Heart right ventricle (tissue), 2 donors: Measurements from ENCODE around the genes BEAN1 and CES4A.

DNA sequence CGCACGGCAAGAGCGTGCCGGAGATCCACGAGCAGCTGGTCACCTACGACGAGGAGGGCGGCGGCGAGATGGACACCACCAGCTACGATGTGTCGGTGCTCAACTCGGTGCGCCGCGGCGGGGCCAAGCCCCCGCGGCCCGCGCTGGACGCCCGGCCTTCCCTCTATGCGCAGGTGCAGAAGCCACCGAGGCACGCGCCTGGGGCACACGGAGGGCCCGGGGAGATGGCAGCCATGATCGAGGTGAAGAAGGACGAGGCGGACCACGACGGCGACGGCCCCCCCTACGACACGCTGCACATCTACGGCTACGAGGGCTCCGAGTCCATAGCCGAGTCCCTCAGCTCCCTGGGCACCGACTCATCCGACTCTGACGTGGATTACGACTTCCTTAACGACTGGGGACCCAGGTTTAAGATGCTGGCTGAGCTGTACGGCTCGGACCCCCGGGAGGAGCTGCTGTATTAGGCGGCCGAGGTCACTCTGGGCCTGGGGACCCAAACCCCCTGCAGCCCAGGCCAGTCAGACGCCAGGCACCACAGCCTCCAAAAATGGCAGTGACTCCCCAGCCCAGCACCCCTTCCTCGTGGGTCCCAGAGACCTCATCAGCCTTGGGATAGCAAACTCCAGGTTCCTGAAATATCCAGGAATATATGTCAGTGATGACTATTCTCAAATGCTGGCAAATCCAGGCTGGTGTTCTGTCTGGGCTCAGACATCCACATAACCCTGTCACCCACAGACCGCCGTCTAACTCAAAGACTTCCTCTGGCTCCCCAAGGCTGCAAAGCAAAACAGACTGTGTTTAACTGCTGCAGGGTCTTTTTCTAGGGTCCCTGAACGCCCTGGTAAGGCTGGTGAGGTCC lies 24.2 kb upstream of the BEAN1 start:
- PRO-cap, 2 experiments = no peak in any of the 2 experiments

DNA sequence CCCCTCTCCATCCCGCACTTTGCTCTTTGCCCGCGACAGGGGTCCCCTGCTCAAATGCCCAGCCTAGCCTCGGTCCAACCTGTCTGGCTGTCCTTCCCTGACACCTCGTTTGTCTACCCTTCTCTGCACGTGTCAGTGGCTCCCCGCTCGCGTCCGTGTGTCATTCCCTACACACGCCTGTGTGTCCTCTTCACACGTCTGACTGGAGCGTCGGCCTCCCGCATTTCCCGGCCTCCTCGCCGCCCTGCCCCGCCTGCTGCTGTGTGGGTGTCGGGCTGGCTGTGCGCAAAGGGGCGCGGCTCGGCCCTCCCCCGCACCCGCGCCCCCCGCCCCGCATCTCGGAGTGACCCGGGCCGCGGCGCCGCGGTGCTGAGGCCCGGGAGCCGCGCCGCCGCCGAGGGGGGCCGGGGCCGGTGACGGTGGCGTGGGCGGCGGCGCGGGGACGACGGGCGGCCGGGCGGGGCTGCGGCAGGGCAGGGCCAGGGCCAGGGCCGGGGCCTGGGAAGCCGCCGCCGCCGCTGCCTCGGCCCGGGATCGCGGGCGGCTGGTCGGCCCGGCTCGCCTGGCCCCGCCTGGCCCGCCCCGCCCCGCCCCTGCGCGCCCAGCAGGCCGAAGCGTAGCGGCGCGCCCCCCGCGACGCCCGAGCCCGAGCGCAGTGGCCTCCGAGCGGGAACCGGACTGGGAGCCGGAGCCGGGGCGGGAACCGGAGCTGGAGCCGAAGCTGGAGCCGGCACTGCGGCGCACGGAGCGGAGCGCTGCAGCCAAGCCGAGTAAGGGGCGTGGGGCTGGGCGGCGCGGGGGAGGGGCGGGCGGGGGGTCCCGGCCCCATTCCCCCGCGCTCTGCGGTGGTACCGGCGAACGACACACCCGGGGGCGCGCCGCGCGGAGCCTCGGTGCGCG lies at the start of gene BEAN1:
TSS of gene BEAN1 (plus strand) at position 634 of the 900 bp plus-strand sequence.
- PRO-cap, 2 experiments = peak in 2 of 2 experiments; most common plus-strand start position 634 of the sequence (in 1); most common minus-strand start position 564 of the sequence (in 2)

- PRO-cap, 2 experiments = no peak in any of the 2 experiments
Measured at GRCh38 chr16:66478641-66479283, 51.7 kb downstream of the BEAN1 start.

- PRO-cap, 2 experiments = no peak in any of the 2 experiments
Measured at GRCh38 chr16:66490643-66491229, 59.2 kb downstream of the TK2 start.

- PRO-cap, 2 experiments = no peak in any of the 2 experiments
Measured at GRCh38 chr16:66502165-66503006, 47.5 kb downstream of the TK2 start.

- PRO-cap, 2 experiments = no peak in any of the 2 experiments
Measured at GRCh38 chr16:66508127-66508719, 41.7 kb downstream of the TK2 start.

- PRO-cap, 2 experiments = no peak in any of the 2 experiments
Measured at GRCh38 chr16:66617807-66618200, 13.3 kb downstream of the CMTM3 start.

GRCh38 chr16:66621587-66622380 lies 17.3 kb downstream of the CMTM3 start:
- PRO-cap, 2 experiments = peak in 1 of 2 experiments; most common plus-strand start chr16:66622136 (in 1)

DNA sequence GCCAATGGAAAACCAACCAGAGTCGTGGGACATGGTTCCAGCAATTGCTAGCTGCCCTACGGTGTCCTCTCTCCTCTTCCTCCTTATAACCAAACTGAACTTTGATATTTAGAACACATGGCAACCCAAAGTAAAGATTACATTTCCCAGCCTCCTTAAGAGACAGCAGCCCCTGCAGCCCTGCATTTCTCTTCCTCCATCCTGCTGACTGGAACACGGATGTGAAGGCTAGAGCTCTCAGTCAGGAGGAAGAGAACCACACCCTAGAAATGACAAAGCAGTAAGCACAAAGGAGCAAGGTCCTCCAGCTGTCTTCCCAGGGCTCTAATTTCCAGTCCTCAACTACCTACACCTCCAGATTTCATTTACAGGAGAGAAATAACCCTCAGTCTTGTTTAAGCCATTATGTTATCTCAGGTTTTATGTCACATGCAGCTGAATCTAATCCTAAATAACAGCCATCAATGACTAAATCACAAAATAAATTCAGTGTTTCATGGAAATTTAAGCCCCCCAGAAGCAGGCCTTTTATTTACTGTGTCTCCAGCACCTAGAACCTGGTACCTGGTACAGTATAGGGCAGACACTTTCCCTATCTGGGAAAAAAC lies 10.8 kb downstream of the DYNC1LI2 start:
- PRO-cap, 2 experiments = peak in 2 of 2 experiments; most common plus-strand start position 272 of the sequence (in 1); most common minus-strand start position 203 of the sequence (in 1)

GRCh38 chr16:66945546-66946312 lies 10.4 kb downstream of the CES2 start:
- PRO-cap, 2 experiments = no peak in any of the 2 experiments

GRCh38 chr16:66988077-66988824 lies at the start of gene CES4A:
Gene CES4A (plus strand): TSS chr16:66988589.
- PRO-cap, 2 experiments = no peak in any of the 2 experiments

- PRO-cap, 2 experiments = no peak in any of the 2 experiments
Measured at GRCh38 chr16:67115496-67116290, 6.0 kb downstream of the PHAF1 start.

DNA sequence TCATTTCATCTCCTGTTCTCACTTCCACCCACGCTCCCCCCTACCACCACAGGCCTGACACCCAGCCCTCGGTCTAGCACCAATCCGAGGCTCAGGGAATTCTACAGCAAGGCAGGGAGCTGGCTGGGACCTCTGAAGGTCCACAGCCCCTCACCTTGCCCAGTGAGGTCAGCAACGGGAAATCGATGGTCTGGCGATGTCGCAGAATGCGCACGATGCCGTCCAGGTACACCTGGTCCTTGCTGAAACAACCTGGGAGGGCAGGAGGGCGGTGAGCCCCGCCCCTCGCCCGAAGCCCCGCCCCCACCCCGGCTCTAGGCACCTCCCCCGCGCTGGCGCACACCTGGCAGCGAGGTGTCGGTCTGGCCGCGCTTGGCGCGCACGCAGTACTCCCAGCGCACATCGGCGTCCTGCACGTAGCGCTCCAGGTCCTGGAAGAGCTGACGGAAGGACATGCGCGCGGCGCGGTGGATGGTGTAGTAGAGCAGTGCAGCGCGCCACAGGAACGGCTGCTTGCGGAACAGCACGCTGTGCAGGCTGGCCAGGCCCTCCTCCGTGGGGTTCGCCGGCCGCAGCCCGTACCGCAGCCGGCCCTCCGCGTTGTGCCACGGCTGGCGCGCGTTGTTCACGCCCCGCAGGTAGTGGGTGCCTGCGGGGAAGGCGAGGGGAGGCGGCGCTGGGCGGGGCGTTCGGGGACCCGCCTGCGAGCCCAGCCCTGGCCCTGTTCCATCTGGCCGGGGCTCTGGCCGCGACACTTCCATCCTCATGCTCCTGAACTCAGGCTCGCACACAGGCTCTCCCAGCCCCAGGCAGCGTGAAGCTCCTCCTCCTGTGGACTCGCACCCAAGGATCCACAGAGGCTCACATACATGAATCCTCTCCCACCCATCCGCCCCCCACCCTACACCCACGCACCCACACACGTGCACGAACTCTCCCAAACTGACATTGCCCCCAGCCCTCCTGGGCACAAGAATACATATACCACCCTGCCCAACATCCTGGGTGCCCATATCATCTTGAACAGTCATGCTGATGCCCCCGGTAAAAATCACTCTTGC lies 5.6 kb downstream of the MATCAP1 start:
- PRO-cap, 2 experiments = peak in 2 of 2 experiments; most common plus-strand start position 85 of the sequence (in 1)

DNA sequence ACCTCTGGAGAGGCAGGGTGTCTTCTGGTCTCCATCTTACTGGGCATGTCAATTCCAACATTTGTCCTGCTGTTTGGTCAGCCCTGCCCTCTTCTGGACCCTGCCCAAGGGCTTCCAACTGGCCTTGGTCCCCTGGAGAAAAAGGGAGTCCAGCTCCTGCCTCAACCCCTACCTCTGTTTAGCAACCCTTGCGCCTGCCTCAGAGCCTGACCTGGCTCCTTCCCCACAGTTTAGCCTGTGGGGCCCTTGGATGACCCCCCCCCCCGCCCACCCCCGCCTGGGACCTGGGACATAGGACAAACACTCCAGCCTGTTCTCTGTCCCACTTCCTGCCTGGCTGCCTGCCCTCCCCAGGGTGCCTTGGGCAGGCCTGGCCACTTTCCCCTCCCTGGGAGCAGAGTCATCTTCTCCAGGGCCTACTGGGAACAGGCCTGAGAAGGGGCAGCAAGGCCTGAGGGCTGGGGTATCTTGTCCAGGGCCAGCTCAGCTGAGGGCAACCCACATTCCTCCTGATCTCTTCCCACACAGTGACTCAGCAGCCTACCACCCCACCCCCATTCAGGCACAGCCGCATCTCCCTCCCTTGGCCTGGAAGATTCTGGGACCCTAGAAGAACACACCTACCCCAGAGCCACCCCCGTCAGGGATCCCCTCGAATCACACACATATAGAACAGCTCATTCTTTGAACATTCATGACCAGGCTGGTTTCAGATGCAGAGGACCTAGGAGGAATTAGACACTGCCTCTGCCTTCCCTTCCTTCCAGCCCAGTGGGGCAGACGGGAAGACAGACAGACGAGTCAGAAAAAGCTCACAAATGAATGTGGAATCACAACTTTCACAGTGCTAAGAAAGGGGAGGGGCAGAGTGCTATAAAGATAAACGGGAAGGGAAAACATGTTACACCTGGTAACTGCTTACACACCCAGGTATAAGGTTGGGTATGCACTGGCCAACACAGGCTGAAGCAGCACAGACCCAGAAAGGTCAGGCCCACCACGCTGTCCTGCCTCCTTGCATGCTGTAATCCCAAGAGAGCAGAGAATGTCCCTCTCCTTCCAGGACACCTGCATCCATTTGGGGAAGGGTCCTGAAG lies 6.1 kb downstream of the FHOD1 start:
- PRO-cap, 2 experiments = peak in 2 of 2 experiments; most common plus-strand start position 412 of the sequence (in 2); most common minus-strand start position 176 of the sequence (in 1)

GRCh38 chr16:67346211-67346922 lies 19.8 kb downstream of the LRRC36 start:
- PRO-cap, 2 experiments = no peak in any of the 2 experiments

DNA sequence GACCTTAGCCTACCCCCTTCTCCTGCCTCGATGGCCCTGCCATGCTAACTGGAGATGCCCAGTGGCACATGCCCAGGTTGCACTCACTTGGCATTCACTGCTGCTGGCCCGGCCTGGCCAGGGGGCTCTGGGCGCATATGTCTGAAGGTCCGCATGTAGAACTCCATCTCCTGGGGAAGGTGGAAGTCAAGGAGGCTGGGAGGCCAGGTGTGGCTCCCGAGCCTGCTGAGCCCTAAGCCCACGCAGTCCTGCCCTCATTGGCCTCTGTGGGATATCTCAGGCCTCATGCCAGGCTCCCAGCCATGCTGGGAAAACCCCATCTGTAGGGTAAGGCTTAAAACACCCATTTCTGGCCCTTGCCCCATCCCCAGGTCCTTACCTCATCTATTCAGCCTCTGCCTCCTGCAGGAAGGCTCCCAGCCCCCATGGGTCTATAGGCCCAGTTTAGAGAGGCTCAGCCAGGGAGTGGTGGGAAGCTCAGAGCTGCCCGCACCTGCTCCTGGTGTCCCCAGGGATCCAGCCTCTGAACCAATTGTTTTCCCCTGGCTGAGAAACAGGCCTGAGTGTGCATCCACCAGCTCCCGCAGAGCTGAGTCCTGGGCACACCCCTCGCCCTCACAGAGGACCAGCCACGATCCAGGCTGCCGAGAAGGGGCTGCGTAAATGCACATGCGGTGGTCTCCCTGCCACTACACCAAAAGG lies 2.2 kb upstream of the TPPP3 start:
- PRO-cap, 2 experiments = no peak in any of the 2 experiments

DNA sequence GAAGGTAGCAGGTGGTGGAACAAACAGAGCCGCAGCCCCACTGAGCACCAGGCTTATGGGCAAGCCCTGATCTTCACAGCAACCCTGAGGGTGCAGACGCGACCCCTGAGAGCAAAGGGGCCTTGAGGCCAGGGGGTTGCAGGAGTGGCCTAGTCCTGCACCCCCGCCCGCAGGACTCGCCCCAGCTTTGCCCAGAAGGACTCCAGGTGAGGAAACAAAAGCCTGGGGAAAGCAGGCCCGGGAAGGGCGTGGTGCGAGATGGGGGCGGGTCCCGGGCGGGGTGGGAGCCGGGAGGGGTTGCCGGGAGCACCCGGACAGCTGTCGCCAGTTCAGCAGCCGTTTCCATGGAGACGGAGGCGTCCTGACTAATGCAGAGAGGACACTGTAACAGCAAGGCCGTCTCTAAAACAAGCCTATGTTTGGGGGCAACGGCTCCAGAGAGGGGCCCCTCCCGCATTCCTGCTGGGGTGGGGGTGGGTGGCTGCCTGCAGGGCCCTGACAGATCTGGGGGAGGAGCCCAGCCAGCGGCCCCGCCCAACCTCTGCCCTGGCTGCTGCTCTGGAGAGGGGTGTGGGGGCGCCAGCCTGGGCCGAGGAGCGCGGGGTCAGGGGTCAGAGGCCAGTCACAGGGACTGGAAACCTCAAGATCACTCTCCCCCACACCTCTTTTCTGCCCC lies 2.9 kb upstream of the TPPP3 start:
- PRO-cap, 2 experiments = peak in 2 of 2 experiments; most common minus-strand start position 189 of the sequence (in 2)

DNA sequence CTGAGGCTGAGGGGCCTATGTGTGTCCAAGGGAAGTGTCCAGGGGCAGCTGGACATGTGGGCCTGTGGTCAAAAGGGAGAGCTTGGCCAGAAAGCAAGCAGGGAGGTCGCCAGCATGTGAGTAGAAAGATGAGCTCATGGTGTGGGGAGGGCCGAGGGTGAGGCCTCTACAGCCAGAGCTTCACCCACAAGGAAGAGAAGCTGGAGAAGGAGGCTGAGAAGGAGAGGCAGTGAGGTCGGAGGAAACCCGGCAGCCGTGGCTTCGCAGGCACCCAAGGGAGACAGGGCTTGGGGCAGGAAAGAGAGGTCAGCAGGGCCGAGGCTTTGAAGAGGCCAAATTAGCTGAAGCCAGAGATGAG lies 4.0 kb upstream of the HSD11B2 start:
- PRO-cap, 2 experiments = no peak in any of the 2 experiments

GRCh38 chr16:67445961-67446488 lies 15.1 kb downstream of the HSD11B2 start:
- PRO-cap, 2 experiments = no peak in any of the 2 experiments

- PRO-cap, 2 experiments = no peak in any of the 2 experiments
Measured at GRCh38 chr16:67538420-67539021, 9.9 kb downstream of the RIPOR1 start.